ENCODE data around the gene SLC2A9.

- RRBS: no CpG with 5 or more reads among the region's 5 CpGs
Measured at GRCh38 chr4:10021327-10021851, at the start of gene SLC2A9. Gene SLC2A9, minus strand, starts transcription at chr4:10021497.

DNA sequence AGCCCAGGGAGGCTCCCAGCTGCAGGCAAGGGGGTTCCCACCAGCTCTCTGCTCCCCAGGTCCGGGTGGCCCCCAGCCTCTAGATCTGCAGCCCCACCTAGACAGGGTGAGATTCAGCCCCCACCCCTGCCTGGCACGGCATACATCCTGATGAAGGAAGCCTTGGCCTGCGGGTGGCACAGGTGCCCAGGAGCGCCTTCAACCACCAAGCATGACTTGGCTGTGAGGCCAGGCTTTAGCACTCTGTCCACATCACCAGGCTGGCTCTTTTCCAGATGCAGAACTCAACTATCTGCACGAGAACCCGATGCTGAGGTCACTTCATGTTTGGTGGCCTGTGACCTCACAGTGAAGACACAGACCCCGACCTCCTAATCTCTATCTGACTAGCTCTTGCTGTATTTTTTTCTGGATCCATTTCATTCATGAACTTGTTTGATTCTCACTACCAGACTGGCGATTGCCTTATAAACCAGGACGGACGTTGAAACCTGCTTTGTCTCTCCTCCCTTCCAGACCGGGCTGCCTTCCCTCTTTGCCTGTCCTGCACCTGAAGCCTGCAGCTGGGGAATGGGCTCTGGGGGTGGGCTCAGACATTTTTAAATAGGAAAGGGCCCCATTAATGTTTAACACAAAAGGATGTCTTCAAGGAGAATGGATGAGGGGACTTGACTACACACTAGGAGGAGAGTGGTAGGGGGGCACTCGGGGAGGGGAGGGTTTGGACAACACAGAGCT, 40.4 kb downstream of the WDR1 start:
- RRBS: no CpG with 5 or more reads among the region's 12 CpGs

DNA sequence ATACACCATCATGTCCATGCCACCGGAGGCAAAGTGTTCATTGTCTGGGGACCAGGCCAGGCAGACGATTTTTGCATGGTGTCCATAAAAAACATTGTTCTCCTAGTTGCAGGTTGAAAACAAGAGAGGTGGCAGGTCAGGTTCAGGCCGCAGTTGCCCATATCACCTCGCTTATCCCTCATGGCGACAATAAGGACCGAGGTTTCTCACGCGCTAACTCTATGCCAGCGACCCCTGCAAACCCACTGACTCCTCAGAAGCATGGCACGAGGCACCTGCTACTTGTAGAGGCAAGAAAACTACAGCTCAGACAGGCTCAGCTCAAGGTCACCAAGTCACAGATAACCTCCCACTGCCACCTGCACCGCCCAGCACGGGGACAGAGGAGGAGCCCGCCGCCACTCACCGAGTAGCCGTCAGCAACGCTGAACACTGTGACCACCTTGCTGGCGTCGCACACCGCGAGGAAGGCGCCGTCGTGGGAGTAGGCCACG, 39.2 kb downstream of the WDR1 start:
- RRBS: no CpG with 5 or more reads among the region's 25 CpGs

DNA sequence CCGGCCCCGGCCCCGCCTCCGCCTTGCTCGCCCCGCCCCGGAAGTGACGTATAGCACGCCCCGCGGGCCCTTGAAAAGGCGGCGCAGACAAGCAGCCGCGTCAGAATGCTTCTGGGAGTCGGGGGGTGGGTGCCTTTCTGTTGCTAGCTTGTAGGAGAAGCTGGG, 273 bp upstream of the WDR1 start:
- RRBS: 4% methylated on average over 1 of the region's 16 CpGs

DNA sequence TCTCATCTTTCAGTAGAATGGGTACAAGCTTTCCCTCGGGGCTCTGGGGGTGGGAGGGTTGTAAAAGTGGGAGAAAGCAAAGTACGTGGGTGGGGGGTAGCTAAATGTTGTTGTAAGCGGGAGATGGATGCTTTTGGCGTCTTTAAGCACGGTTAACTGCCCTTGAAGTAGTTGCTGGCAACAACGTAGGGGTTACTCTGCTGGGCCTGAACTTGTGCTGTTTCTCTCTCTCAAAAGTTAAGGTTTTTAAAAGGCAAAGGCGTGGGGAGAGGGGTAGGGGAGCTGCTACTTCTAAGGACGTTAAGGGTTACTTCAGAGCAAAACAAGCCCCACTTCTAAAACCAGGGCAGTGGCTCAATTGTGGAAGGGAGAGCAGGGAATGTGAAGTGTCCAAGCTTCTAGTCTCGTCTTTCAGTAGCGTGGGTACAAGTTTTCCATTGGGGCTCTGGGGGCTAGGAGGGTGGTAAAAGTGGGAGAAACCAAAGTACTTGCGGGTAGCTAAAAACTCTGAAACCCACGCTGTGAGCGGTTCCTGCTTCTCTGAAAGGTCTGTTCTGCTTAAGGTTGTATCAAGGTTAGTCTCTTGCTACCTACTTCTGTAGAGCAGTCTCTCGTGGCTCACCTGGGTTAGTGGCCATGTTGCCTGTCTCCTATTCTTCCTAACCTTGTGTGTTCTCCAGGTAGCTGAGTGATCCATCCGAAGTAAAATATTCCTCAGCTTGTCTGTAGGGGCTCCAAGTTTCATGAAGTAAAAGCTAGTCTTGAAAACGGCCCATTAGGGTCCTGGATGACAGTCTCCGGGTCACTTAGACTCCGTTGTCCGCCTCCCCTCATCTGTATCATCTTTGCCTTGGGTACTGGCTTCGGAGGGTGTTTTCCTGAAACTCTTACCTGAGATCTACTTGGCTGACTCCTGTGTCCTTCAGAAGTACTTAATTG, 1.7 kb upstream of the WDR1 start:
- RRBS: no CpG with 5 or more reads among the region's 20 CpGs

DNA sequence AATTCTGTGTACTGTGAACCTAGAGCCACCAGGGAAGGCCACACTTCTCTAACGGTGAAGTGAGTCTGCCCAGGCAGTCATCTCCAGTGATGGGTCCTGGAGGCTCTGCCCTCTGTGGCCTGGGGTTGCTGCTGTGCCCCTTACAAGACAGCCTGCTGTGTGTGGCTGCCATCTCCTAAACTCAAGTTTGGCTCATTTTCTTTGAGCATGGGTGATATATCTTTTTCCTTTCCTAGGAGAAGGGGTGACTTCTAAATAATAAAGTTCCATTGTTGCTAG, 40.9 kb upstream of the WDR1 start:
- RRBS: no CpG with 5 or more reads among the region's 1 CpG

GRCh38 chr4:10734716-10735122, 50.2 kb upstream of the CLNK start:
- RRBS: no CpG with 5 or more reads among the region's 5 CpGs

DNA sequence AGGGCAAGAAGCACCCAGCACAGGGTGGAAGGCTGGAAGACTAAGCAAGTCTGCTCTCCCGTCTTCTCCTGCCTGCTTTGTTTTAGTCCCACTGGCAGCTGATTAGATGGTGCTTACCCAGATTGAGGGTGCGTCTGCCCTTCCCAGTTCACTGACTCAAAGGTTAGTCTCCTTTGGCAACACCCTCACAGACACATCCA, 157.4 kb downstream of the HS3ST1 start:
- RRBS: no CpG with 5 or more reads among the region's 2 CpGs

- RRBS: no CpG with 5 or more reads among the region's 11 CpGs
Measured at GRCh38 chr4:11423559-11424657, 4.8 kb downstream of the HS3ST1 start.

DNA sequence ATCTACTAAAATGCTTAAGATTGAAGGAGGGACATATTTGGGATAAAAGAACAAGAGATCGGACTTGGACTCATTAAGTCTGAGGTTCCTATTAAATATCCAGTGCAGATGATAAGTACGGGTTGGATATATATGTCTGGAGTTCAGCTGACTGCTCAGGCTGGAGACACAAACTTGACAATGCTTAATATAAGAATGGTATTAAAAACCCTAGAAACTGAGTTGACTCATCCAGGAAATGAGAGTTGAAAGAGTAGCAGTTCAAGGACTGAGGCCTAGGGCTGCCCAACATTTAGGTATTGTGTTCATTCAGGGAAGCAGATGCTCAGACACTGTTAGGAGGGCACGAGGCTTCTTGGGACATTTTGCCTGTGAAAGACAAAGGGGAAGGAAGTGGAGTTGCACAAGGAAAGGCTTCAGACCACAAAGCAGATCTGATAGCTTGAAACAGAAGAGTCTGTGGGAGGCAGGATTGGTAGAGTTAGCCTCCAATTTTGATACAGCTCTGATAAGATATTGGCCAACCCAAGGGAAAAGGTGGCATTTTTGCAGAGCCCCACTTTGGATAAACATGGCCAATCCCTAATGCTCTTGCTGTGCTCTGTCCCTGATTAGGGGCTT, 52.0 kb upstream of the HS3ST1 start:
- RRBS: no CpG with 5 or more reads among the region's 3 CpGs

DNA sequence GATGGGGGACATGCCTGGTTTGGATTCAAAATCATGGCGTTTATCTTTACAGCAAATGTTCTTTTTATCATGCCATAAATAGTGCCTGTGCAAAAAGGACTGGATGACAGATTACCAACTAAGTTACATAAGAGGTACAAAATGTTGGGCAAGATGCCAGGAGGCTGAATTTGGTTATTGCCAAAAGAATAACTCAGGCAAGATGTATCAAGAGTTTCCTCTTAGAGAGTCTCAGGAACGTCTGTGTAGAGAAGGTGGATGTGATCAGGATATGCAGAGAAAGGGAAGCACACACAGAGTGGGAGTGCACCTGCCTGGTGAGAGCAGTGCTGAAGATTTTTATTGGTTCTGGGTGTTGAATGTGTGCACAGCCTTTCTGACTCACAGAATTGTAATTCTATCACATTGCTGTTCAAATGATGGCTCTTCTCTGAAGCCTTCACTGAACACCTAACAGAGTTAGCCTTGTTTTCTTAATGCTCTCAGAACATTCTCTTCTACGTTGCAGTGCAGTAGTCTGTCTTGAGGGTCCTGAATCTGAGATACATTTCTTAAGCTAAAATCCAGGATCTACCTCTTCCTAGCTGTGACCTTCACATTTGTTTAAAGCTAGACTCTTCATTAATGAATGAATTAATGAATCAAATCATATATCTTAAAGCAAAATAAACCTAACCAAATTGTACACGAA, 156.9 kb upstream of the HS3ST1 start:
- RRBS: no CpG with 5 or more reads among the region's 4 CpGs

- RRBS: no CpG with 5 or more reads among the region's 5 CpGs
Measured at GRCh38 chr4:11722272-11722875, 293.7 kb upstream of the HS3ST1 start.

GRCh38 chr4:13174098-13174476, 310.1 kb downstream of the RAB28 start:
- RRBS: no CpG with 5 or more reads among the region's 7 CpGs

GRCh38 chr4:13454492-13455307, 29.4 kb downstream of the RAB28 start:
- RRBS: no CpG with 5 or more reads among the region's 4 CpGs

DNA sequence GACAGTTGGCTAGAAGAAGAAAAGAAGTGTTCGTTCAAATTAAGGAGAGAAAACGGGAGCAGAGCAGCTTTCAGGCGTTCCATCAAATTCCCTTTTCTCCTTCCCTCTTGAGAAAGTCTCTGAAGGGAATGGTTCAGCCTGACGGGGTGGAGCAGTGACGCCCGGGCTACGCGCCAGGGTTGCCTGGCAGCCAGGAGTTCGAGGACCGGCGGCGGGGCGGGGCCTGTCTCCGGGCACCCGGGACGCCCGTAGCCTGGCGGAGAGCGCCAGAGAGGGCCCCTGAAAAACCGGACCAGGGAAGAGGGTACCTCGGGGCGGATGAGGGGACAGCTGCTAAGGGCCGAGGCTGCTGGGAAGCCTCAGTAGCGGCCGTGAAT, 352 bp upstream of the RAB28 start:
- RRBS: 2% methylated on average over 15 of the region's 25 CpGs

- RRBS: no CpG with 5 or more reads among the region's 1 CpG
Measured at GRCh38 chr4:13590368-13590612, 37.2 kb downstream of the BOD1L1 start.

DNA sequence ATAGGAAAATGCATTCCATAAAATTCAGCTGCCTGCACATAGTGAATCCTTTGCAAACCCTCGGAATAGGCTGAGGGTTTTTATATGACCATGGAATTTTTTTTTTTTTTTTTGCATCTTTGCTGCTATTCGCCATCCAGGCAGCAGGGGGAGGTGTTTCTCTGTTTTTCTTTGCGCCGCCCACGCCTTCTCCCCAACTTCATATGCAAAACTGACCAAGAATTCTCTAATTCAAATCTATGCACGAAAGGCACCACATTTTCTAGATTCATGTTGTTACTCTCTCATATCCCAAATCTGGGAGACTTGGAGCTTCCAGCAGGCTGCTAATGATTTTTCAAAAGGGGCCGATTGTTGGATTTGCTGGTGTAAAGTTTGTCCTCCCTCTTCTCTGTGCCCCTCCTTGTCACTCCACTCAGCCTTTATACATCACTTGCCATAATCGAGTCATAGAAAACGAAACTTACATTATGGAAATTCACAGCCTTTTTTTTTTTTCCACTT, 29.0 kb upstream of the BOD1L1 start:
- RRBS: no CpG with 5 or more reads among the region's 9 CpGs

GRCh38 chr4:13856161-13856421, 228.6 kb upstream of the BOD1L1 start:
- RRBS: no CpG with 5 or more reads among the region's 1 CpG

DNA sequence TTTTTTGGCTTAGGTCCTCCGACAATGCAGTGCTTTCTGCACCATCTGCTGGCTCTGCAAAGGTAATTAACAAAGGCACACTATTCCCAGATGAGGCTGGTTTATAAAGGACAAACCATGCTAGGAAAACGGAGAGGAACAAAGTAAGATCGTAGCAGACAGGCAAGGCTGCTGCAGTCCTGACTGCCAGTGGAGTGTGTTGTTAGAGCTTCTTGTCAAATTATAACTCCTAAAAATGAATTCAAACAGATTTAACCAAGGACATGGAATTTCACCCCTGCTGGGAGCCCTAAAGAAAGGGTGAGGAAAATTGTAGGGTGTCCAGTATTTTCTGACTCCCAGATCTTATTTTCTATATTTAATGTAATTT, 142.1 kb downstream of the CPEB2 start:
- RRBS: no CpG with 5 or more reads among the region's 3 CpGs

GRCh38 chr4:15167724-15168187, 165.5 kb downstream of the CPEB2 start:
- RRBS: no CpG with 5 or more reads among the region's 2 CpGs

Data from HTR-8/SVneo (cell line).